Thoracic aorta endothelial cell (primary cell): ENCODE data around the genes CDSN, ATP6V1G2 and APOM.

DNA sequence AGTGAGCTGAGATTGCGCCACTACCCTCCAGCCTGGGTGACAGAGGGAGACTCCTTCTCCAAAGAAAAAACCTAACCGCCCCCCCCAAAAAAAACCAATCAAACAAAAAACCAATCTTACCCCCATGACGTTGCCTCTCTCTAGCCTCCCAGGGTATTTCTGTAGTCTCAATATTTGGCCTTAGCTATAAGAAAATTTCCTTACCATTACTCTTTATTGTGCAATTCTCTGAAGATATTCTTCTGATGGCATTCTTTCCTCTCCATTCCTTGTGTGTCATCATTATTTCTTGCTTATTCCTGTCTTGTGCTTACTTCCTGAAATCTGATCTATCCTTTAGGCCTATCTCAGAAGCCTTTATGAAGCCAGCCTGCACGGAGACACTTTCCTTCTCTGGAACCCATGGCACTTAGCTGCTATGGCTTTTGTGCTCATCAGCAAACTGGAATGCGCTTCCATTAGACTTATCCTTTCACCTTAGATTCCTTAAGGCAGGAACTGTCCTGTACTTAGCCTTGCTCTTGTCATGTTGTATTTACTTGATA lies 65.9 kb upstream of the DDR1 start:
- CAGE, long polyA plus RNA = no peak

DNA sequence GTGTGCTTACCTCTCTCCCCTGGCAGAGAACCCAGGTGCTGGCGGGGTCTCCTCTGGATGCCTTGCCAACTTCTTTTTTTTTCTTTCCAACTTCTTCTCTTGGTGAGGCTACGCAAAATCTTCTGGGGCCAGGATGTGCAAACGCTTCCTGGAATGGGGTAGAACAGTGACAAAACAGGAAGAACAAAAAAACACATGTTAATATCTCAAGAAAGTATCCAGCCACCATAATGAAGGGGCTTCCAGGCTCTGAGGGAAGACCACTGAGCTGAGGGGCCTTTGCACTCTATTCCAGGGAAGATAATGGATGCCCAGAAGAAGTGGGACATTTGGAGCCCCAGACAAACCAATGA lies 53.8 kb upstream of the DDR1 start:
- CAGE, long polyA plus RNA = no peak

- CAGE, long polyA plus RNA = no peak
Observed at GRCh38 chr6:30882396-30883557, 1.5 kb upstream of the DDR1 start.

DNA sequence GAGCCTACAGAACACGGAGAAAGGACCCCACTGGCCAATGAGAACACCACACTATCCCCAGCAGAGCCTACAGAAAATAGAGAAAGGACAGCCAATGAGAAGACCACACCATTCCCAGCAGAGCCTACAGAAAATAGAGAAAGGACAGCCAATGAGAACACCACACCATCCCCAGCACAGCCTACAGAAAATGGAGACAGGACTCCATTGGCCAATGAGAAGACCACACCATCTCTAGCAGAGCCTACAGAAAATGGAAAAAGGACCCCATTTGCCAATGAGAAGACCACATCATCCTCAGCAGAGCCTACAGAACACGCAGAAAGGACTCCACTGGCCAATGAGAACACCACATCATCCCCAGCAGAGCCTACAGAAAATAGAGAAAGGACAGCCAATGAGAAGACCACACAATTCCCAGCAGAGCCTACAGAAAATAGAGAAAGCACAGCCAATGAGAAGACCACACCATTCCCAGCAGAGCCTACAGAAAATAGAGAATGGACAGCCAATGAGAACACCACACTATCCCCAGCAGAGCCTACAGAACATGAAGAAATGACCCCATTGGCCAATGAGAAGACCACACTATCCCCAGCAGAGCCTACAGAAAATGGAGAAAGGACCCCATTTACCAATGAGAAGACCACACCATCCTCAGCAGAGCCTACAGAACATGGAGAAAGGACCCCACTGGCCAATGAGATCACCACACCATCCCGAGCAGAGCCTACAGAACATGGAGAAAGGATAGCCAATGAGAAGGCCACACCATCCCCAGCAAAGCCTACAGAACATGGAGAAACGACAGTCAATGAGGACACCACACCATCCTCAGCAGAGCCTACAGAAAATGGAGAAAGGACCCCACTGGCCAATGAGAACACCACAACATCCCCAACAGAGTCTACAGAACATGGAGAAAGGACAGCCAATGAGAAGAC lies 10.1 kb downstream of the MUCL3 start:
- CAGE, long polyA plus RNA = no peak

DNA sequence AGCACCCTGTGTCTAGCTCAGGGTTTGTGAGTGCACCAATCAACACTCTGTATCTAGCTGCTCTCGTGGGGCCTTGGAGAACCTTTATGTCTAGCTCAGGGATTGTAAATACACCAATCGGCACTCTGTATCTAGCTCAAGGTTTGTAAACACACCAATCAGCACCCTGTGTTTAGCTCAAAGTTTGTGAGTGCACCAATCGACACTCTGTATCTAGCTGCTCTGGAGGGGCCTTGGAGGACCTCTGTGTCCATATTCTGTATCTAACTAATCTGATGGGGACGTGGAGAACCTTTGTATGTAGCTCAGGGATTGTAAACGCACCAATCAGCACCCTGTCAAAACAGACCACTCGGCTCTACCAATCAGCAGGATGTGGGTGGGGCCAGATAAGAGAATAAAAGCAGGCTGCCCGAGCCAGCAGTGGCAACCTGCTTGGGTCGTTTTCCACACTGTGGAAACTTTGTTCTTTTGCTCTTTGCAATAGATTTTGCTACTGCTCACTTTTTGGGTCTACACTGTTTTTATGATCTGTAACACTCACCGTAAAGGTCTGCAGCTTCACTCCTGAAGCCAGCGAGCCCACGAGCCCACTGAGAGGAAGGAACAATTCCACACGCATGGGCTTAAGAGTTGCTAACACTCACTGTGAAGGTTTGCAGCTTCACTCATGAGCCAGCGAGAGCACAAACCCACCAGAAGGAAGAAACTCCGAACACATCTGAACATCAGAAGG lies 11.3 kb downstream of the MUC22 start:
- CAGE, long polyA plus RNA = no peak

DNA sequence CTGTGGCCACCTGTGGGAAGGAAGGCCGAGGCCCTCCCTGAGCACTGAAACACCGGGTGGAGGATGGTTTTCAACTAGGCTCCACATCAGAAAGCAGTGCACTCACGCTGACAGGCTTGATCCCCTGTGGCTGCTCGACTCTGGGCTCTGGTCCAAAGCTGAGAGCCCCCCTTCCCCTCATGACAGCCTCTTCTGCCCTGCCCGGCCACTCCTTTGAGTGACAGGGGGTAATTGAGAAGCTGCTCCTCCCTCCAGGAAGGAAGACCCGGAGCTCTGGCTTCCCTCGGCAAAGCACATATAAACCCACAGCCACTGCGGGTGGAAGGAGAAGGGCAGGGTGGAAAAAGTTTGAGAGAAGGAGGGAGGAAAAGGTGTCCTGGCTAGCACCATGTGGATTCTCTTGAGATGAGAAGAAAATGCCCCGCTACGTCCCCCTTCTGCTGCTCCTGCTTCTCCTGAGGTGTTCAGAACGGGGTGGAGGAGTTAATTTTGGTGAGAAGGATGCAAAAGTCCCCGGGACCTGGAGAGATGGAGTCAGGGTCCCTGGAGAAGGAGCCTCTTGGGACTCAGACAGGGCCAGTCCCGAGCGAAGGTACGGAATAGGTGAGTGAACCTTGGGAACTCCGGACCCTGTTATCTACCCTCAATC lies 43.8 kb downstream of the MUC22 start:
- CAGE, long polyA plus RNA = no peak

- CAGE, long polyA plus RNA = no peak
Observed at GRCh38 chr6:31087418-31088120, 24.8 kb downstream of the C6orf15 start.

GRCh38 chr6:31117383-31118241 lies 2.6 kb downstream of the CDSN start:
- CAGE, long polyA plus RNA = no peak

DNA sequence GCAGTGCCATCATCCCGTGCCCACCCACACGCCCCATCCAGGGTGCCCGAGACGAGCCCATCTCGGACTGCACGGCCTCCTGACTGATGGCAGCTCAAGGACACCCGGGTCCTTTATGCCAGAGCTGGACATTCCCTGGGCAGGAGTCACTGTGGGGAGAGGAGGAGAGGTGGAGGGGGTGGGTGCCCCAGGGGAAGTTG lies at the start of gene CDSN:
Gene CDSN (minus strand): TSS at position 88 of the 200 bp plus-strand sequence.
- CAGE, long polyA plus RNA = no peak

GRCh38 chr6:31173066-31173990 lies 2.8 kb upstream of the POU5F1 start:
- CAGE, long polyA plus RNA = no peak

GRCh38 chr6:31185300-31185575 lies 14.8 kb upstream of the POU5F1 start:
- CAGE, long polyA plus RNA = no peak

DNA sequence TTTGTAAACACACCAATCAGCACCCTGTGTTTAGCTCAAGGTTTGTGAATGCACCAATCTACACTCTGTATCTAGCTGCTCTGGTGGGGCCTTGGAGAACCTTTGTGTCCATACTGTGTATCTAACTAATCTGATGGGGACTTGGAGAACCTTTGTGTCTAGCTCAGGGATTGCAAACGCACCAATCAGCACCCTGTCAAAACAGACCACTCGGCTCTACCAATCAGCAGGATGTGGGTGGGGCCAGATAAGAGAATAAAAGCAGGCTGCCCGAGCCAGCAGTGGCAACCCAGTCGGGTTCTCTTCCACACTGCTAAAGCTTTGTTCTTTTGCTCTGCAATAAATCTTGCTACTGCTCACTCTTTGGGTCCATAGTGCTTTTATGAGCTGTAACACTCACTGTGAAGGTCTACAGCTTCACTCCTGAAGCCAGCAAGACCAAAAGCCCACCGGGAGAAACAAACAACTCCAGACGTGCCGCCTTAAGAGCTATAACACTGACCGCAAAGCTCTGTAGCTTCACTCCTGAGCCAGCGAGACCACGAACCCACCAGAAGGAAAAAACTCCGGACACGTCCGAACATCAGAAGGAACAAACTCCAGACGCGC lies 25.8 kb upstream of the POU5F1 start:
- CAGE, long polyA plus RNA = no peak

DNA sequence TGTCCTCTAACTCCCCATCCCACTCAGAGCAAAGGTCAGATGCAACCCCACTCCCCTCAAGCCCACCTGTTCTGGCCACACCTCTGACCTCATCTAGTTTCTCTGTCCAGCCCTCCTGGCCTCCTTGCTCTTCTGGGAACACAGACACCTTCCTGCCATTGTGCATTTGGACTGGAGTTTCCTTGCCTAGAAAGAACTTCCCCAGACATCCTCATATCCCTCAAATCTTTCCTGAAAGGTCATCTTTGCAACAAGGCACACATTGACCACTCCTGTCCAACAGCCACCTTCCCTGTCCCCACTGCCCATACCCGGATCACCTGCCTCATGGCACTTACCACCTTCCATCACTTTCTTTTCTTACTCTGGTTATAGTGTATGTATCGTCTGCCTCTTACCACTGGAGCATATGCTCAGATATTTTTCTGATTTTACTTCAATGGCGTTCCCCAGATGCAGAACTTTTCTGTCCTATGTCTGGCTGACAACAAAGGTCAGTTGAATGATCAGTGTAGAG lies 4.3 kb downstream of the HLA-C start:
- CAGE, long polyA plus RNA = no peak

DNA sequence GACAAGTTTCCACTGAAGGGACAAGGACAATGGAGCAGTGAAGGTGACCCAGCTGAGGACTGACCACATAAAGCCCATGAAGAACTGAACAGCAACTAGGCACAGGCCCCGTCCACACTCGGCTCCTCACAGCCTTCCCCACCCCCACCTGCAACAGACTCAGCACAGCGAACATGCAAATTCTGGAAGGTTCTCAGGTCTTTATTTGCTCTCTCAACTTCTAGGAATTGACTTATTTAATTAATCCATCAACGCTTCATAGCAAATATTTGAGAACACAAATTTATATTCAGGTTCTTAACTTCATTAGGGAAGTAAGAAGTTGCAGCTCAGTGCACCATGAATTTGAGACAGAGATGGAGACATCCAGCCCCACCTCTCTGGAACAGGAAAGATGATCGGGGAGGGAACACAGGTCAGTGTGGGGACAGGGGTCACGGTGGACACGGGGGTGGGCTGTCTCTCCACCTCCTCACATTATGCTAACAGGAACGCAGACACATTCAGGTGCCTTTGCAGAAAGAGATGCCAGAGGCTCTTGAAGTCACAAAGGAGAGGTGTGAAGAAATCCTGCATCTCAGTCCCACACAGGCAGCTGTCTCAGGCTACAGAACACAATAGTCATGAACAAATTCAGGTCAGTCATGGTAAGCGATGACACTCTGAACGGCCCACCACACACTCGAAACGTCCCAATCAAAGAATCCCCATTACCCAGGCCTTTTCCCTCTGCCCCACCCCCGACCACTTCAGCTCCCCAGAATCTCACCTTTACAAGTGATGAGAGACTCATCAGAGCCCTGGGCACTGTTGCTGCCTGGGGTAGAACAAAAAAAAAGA lies 3.1 kb downstream of the HLA-C start:
- CAGE, long polyA plus RNA = no peak

DNA sequence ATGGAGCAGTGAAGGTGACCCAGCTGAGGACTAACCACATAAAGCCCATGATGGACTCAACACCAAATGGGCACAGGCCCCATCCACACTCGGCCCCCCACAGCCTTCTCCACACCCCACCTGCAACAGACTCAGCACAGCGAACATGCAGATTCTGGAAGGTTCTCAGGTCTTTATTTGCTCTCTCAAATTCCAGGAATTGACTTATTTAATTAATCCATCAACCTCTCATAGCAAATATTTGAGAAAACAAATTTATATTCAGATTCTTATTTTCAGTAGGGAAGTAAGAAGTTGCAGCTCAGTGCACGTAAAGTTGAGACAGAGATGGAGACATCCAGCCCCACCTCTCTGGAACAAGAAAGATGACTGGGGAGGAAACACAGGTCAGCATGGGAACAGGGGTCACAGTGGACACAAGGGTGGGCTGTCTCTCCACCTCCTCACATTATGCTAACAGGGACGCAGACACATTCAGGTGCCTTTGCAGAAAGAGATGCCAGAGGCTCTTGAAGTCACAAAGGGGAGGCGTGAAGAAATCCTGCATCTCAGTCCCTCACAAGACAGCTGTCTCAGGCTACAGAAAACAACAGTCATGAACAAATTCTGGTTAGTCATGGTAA lies 3.1 kb downstream of the HLA-B start:
- CAGE, long polyA plus RNA = no peak

- CAGE, long polyA plus RNA = no peak
Observed at GRCh38 chr6:31528183-31528736, 502 bp upstream of the MCCD1 start.

GRCh38 chr6:31546490-31547187 lies at the start of gene ATP6V1G2:
Gene ATP6V1G2, minus strand, starts transcription at chr6:31546608.
- CAGE, long polyA plus RNA = no peak

- CAGE, long polyA plus RNA = no peak
Observed at GRCh38 chr6:31633611-31633927, 13.1 kb downstream of the PRRC2A start.

- CAGE, long polyA plus RNA = no peak
Observed at GRCh38 chr6:31655338-31656443, at the start of gene APOM. Gene APOM, plus strand, starts transcription at chr6:31655894.

- CAGE, long polyA plus RNA = no peak
Observed at GRCh38 chr6:31666623-31667121, 792 bp downstream of the CSNK2B start.